AG08470 (cell line): ENCODE results near the genes UPK3BL1, LHFPL3 and PUS7.

DNA sequence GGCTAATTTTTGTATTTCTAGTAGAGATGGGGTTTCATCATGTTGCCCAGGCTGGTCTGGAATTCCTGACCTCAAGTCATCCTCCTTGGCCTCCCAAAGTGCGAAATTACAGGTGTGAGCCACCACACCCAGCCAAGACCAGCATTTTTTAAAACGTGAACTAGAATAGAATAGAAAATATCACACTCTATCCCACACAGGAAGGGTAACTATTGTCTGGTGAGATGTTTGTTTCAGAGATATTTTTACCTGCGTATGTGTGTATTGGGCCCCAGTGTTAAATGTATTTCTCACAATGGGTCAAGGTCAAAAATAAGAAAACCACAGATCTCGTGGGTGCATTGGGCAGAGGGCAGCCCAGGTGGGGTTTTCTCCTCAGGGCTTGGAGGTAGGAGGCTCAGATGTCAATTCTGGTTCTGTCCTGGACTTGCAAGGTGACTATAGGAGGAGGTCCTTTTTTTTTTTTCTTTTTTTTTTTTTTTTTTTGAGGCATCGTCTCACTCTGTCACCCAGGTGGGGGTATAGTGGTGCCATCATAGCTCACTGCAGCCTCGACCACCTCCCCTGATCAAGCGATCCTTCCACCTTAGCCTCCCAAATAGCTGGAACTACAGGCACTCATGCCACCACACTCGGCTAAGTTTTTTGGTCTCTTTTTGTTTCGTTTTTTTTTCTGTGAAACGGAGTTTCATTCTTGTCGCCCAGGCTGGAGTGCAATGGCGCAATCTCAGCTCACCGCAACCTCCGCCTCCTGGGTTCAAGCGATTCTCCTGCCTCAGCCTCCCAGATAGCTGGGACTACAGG lies 19.0 kb downstream of the SH2B2 start:
- RRBS = no CpG with 5 or more reads among the region's 15 CpGs

- RRBS = no CpG with 5 or more reads among the region's 13 CpGs
These were observed 3.2 kb downstream of the PRKRIP1 start for GRCh38 chr7:102399185-102399945.

- RRBS = no CpG with 5 or more reads among the region's 10 CpGs
These were observed 6.3 kb upstream of the ORAI2 start for GRCh38 chr7:102427011-102427517.

DNA sequence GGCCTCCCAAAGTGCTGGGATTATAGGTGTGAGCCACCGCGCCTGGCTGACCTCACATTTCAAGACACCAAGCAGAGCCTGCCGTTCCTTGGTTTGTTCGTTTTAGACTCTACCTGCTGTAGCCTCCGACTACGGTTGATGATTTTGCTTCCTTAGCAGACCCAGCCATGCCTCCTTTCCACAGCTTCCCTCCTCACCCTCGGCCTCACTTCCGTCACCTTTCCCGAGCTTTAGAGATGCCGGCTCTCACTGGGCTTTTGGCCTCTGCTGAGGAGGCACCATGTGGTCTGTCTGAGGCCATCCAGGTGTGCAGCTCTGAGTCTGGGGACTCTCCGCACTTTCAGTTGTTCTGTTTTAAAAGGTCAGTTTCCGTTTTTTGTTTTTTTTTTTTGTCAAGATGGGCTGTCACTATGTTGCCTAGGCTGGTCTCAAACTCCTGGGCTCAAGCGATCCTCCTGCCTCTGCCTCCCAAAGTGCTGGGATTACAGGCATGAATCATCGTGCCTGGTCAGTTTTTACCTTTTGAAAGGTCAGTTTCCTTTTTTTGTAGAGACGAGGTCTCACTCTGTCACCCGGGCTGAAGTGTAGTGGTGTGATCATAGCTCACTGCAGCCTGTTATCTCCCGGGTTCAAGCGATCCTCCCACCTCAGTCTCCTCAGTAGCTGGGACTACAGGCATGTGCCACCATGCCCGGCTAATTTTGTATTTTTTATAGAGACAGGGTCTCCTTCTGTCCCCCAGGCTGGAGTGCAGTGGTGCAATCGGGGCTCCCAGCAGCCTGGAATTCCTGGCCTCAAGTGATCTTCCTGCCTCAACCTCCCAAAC lies 11.8 kb downstream of the ORAI2 start:
- RRBS = 100% methylated on average over 1 of the region's 20 CpGs

GRCh38 chr7:102512822-102513528 lies 4.6 kb downstream of the RASA4B start:
- RRBS = no CpG with 5 or more reads among the region's 10 CpGs

DNA sequence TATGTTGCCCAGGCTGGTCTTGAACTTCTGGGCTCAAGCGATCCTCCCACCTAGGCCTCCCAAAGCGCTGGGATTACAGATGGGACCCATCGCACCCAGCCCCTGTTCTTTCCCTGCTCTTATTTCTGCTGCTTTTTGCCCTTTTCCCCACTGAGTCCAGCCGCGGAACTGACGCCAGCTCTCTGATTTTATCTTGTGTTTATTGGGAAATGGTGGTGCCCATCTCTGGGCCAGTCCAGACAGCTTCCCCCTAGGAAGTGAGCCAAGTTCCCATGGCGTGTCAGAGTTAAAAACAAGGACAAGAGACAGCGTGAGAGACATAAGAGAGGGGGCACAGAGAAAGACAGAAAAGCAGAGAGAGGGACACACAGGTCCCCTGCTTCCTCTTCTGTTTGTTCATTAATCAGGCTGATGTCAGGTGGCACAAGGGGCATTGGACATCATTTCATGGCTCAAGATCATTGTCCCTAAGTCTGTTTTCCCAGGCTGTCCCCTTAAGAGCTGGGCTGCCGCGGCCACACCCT lies 11.9 kb downstream of the UPK3BL1 start:
- RRBS = no CpG with 5 or more reads among the region's 10 CpGs

GRCh38 chr7:102642654-102643053 lies at the start of gene UPK3BL1:
Gene UPK3BL1, minus strand, starts transcription at chr7:102642791.
- RRBS = no CpG with 5 or more reads among the region's 8 CpGs

DNA sequence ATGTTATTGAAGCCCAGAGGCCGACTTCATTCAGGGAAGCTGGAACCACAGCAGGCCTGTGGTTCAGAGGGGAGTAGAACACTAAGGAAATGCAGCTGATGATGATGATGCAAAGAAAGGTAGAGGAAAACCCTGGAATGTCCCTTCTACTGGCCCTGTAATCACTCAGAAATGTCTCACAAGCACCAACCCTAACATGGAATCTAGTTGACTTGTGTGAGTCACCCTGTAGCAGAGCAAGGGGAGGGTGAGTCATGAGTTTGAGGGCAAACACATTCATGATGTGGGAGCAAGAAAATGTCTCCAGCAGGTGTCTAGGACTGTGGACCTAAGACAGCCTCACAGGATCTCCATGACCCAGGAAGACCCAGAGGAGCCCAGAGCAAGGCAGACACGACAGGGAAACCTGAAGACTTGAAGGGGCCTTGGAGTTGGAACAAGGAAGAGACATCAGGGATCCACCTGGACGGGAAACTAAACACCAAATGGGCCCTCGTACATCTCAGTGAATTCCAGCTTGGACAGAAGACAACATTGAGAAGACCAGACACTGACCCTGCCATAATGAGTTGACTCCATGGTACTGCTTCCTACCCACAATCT lies 36.9 kb upstream of the LRRC17 start:
- RRBS = no CpG with 5 or more reads among the region's 4 CpGs

DNA sequence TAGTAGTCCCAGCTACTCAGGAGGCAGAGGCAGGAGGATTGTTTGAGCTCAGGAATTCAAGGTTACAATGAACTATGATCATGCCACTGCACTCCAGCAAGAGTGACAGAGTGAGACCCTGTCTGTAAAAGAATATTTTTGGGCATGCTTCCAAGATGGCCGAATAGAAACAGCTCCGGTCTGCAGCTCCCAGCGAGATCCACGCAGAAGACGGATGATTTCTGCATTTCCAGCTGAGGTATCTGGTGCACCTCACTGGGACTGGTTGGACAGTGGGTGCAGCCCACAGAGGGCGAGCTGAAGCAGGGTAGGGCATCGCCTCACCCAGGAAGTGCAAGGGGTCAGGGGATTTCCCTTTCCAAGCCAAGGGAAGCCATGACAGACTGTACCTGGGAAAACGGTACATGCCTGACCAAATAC lies 37.2 kb upstream of the ARMC10 start:
- RRBS = no CpG with 5 or more reads among the region's 8 CpGs

DNA sequence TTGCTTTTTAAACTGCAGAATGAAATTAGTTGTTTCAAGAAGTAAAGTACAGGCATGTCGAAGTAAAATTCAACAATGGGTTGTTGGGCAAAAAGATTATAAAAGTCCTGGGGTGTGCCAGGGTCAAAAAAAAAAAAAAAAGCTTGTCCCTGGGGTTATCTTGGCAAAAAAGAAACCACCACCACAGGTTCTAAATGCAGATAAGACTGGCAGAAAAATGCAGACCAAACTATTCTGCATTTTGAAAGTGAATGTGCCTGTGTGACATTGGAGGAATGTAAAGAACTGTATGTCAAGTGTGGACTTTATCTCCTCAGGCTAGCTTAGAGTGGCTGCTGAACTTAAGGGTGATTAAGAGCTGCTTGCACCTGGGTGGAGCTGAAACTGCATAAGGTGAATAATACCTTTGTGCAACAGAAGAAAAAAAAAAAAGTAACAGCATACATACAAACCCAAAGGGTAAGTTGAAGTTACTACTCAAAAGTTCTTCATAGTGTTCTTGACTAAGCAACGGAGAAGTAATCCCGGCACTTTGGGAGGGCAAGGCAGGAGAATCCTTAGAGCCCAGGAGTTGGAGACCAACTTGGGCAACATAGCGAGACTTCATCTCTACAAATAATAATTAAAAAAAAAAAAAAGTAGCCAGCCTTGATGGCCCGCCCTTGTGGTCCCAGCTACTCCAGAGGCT lies 1.4 kb upstream of the NAPEPLD start:
- RRBS = no CpG with 5 or more reads among the region's 5 CpGs

DNA sequence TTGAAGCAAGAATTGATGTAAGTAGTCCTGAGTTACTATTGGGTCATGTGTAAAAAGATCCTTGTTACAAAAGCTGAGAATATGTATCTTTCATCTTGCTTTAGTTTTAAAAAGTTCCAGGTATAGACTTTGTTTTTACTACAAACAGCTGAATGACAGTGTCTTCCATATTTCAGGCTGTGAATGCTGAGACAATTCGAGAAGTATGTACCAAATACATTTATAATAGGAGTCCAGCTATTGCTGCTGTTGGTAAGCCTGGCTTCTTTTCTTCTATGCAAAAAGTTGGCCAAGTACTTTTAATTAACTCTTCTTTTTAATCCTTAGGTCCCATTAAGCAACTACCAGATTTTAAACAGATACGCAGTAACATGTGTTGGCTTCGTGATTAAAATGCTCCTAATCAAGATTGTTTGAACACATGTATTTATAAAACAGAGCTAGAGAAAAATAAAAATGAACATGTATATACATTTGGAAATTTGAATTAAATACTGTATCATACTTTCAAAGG lies 14.7 kb downstream of the PMPCB start:
- RRBS = no CpG with 5 or more reads among the region's 3 CpGs

DNA sequence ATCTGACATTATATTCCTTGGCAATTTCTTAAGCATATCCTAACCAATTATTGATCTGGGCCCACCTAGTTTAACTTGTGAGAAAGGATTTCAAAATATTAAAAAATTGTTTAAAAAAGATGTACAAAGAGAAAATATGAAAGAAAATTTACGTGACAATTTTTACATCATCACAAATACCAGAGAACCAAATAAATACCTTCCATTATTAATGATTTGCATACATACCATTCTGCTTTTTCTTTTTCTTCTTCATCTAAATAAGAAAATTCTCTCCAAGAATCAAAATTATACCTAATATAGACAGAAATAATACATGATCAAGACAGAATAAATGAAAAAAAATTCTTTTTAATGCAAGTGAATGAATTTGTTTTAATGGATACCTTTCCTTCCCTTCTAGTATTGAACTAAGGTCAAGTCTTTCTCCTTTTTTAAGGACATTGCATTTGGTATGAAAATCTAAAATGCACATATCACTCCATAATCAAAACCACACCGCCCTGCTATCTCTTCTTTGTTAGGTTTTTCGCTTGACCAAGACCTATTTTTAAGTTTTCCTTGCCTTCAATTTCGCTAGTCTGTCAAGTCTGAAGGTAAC lies 21.1 kb downstream of the DNAJC2 start:
- RRBS = no CpG with 5 or more reads among the region's 4 CpGs

GRCh38 chr7:103388603-103389244 lies 41.3 kb downstream of the PSMC2 start:
- RRBS = no CpG with 5 or more reads among the region's 3 CpGs

- RRBS = 3% methylated on average over 23 of the region's 57 CpGs
These were observed at the start of gene LHFPL3 for GRCh38 chr7:104328361-104328947. Gene LHFPL3, plus strand, starts transcription at chr7:104328603.

GRCh38 chr7:104931127-104931760 lies 82.8 kb upstream of the KMT2E start:
- RRBS = no CpG with 5 or more reads among the region's 7 CpGs

DNA sequence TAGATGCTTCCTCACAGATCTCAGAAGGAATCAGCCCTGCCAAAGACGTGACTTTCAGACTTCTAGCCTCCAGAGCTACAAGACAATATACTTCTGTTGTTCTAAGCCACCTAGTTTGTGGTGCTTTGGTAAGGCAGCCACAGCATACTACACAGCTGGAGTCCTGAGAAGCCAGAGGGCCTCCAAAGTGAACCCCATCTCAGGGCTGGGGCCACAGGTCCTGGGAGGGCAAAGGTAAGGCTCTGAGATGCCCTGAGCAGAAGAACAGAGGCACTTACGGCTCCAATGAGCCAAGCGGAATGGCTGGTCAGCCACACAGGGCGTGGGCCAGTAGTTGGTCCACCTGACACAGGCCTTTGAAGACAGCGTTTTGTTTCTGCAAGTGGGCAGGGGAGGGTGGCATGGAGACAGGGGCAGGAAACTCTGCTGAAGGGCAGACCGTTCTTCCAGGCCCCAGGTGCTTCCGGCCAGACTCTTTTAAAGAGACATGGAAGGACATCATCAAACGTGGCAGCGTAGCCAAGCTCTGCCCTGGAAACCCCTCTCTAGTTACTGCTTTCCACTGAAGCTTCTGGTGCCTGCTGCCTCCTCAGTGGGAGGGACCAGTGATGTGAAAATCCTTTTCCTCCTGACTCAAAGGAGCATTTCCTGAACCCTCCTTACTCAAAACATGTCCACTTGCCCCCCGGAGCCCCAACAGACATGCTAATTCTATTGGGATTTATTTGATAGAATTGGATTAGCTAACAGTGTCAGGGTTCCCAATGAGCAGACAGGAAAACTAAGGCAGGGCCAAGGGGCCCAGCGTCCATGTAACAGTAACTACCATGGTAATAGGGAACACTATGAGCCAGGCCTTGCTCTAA lies 77.5 kb upstream of the KMT2E start:
- RRBS = no CpG with 5 or more reads among the region's 11 CpGs

DNA sequence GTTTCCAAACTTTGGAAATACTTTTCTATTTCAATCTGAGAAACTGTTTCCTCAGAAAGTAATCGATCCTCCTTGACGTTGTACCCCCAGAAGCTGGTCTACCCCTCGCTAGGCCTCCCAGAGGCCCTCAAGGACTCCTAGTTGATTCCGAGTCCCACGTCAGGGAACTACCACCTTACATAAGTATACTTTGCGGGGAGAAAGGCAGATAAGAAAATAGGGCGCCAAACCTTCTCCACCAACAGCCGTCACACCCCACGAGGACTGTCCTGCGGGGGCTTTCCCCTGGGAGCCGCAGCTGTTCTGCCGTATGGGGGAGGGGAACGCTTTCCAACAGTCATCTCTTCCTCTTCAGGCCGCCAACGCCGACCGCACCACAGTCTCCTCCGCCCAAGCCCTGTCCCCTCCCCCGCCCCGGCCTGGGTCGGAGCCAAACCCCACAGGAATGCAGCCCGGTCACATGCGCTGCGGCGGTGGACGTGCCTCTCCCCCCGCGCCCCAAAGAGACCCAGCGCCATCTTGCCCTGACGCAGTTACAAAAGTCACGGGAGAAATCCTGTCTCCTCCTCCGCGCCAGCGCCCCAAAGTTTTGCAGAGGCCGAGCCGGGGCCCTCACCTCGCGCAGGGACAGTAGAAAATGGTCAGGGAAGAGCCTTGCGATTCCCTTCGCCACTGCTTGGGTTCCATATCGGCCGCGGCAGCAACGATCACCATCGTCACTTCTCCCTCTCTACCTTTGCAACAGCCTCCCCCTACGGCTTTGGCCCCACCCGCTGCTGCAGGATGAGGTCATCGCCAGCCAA lies 1.5 kb upstream of the KMT2E start:
- RRBS = no CpG with 5 or more reads among the region's 48 CpGs

DNA sequence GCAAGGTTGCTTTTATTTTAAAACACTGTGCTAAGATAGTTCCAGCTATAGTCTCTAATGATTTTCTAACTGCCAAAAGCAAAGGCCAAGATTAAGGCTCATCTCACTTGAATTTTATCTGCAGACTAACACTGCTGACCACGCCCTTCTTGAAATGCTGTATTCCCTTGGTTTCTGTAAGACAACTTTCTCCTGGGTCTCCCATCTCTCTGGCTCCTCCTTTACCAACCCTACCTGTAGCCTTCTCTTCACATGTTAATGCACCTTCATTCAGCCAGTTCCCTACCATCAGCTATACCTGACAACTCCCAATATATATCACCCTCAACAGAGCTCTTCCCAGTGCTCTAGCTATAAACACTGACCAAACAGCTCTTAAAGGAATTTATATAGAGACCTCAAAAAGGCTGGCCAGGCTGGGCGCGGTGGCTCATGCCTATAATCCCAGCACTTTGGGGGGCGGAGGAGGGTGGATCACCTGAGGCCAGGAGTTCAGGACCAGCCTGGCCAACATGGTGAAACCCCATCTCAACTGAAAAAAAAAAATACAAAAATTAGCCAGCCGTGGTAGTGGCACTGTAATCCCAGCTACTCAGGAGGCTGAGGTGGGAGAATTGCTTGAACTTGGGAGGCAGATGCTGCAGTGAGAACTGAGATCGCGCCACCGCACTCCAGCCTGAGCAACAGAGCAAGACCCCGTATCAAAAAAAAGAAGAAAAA lies 11.6 kb downstream of the SRPK2 start:
- RRBS = no CpG with 5 or more reads among the region's 9 CpGs

- RRBS = 1% methylated on average over 24 of the region's 118 CpGs
These were observed at the start of gene PUS7 for GRCh38 chr7:105521384-105522574. Gene PUS7, minus strand, starts transcription at chr7:105522271.

DNA sequence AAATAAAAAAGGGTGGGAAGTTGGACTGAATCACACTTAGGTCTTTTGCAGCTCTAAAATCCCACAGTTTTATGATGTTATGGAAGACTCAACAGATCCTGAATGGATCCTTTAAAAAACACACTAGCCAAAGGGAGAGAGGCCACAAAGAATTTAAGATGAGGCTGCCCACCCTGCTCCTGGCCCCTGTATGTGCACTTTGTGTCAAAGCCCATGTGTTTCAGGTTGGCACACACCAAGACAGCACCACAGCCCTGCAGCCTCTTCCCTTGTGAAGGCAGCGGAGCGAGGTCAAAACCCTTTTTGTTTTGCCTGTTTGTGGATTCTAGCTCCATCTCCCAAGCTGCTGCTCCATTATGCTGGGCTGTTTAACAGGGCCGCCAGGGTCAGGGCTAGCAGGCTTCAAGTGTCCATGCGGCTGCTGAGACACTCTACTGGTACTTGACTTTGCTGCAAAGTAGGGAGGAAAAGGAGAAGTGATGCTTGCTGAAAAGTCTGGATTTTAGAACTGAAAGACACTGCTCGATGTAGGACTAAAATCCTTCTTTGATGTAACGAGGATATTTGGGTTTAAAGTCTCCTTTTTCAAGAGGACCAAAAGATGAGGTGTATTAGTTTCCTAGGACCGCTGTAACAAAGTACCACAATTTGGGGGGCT lies 142.3 kb upstream of the EFCAB10 start:
- RRBS = no CpG with 5 or more reads among the region's 7 CpGs